Hair follicular keratinocyte (primary cell): Measurements from ENCODE around the gene EDN1.

GRCh38 chr6:10792095-10792807 is 44.6 kb downstream of the TMEM14B start:
- RAMPAGE, long total RNA = no peak

DNA sequence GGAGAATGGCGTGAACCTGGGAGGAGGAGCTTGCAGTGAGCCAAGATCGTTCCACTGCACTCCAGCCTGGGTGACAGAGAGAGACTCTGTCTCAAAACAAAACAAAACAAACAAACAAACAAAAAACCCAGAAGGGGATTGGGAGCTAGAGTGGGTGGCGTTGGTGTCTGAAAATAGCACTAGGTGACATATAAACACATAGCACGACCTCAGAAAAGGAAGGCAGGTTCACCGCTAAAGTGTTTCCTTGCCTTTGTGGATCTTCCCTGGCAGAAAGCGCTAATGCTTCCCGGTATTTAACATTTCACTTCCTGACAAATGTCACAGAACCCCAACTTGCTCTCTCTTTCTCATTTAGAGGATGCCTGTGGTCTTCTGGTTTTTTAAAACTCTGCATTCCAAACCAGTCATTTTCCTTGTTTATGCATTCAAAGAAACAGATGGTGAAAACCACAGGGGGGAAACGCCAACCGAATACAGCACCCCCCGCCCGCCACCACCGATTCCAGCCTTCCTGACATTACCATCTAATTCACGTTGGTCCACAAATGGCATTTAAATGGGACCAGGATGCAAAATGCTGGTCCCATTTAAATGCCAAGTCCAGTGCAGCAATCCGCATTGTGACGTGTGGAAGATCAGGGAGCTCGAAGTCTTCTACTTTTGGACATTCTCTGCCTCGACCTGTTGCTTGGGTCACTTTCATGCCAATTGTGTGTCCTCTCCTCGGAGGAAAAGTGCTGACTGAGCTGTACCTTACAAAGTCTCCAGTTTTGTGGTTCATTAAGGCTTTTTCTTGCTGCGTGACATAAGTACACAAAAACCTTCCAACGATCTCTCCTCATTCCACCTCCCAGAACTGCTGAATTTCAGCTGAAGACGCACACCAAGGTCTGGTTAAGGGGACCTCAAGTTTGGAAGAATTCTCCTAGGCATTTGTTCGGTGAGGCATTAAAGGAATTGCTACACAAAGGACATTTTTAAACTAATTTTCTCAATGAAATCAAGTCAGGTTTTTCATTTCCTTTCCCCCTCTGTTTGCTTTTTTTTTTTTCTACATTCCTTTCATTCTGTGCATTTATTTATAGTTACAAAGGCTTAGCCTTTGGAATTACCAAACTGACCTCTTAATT is 35.9 kb downstream of the NEDD9 start:
- RAMPAGE, long total RNA = no peak

DNA sequence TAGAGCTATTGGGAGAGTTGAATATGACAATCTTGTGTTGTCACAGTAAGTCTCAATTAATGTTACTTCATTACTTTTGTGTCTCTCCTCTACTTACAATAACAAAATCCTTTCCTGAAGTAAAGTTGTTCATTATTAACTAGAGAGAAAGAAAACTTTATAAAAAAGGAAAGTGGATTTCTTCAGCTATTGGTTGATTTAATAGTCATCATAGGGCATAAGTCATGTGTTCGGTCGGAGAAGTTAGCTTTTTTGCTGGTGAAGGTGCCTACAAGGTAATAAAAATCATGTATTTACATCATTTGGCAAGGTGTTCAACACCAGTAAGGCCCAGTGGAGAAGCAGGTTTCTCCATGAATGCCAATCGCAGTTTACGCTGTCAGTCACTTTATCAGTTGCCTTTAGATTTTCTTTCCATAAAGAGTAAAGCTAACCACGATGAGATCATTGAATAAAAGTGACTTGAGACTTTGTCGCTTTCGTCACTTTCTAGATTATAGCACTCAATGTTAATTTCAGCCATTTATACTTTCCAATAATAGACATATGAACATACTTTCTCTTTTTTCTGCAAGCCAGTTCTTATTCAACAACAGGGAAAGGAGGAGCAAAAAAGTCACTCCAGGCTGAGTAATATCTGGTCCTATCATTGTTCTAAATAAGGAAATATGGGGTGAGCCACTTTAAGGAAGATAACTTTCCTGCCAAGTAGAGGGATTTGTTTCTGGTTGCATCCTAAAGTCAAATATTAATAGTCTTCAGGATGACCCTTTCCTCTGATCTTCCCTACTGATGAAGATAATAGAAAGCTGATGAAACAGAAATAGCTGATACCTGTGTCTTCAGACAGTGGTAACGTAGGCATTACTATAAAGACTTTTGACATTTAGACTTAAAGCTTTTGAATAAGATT is 1.8 kb downstream of the NEDD9 start:
- RAMPAGE, long total RNA = no peak

GRCh38 chr6:11263118-11263843 is 30.8 kb upstream of the NEDD9 start:
- RAMPAGE, long total RNA = no peak

DNA sequence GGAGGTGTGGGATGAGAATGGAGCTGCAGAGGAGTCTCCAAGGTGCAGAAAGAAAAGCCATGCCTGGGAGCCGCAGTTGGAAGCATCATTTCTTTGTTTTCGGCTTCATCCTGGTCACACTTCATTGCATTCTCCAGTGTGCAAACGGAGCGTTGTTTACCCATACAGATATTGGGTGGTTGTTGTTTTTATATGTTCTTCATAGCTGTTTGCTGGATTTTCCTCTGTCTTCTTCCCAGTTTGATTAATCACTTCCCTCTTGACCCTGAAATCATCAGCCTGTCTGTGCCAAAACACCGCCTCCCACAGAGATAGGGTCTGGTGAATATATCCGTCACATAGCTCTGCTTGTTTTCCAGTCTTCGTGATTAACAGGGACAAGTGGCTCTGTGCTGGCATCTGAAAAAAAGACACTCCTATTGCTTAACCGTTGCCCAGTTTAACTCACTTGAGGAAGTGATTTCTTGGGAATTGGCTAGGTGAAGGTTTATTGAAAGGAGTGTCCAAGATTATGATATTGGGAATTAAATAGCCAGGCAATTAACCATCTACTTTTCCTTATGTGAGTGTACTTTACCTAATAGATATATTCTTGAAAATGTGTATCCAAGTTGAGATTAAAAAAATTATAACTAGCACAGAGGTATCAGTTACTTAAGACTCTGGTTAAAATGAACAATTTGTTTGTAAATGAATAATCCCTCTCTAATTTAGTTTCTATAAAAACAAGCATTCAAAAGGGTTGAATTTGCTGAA is 40.4 kb upstream of the NEDD9 start:
- RAMPAGE, long total RNA = no peak

- RAMPAGE, long total RNA = no peak
Observed at GRCh38 chr6:11354053-11354706, 121.7 kb upstream of the NEDD9 start.

GRCh38 chr6:11373914-11374685 is 141.6 kb upstream of the NEDD9 start:
- RAMPAGE, long total RNA = no peak

DNA sequence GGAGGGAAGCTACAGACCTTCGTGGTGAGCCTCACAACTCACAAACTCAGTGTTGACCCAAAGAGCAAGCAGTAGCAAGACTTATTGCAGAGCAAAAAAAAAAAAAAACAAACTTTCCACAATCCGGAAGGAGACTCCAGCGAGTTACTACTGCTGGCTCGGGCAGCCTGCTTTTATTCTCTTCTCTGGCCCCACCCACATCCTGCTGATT is 135.7 kb upstream of the TMEM170B start:
- RAMPAGE, long total RNA = no peak

DNA sequence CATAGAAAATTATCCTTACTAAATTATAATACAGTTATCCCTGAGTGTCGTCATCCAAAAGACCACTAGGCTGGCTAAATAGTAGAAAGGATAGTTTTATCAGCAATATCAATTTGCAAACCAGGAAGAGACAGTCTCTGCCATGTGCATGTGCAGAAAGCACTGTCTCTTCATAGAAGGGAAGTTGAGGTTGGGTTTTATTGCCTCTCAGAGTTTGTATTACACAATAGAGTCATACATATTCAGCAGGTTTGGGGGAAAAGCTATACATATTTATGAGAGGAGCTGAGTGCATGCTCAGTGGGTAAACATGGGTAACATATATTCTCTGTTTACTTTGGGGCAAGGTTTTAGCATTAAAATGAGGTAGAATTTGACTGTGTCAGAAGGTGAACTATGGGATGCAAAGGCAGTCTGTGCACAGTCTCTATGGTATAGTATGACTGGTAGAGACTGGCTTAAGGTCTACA is 14.9 kb downstream of the TMEM170B start:
- RAMPAGE, long total RNA = no peak

GRCh38 chr6:11609056-11609585 is 71.6 kb downstream of the TMEM170B start:
- RAMPAGE, long total RNA = no peak

DNA sequence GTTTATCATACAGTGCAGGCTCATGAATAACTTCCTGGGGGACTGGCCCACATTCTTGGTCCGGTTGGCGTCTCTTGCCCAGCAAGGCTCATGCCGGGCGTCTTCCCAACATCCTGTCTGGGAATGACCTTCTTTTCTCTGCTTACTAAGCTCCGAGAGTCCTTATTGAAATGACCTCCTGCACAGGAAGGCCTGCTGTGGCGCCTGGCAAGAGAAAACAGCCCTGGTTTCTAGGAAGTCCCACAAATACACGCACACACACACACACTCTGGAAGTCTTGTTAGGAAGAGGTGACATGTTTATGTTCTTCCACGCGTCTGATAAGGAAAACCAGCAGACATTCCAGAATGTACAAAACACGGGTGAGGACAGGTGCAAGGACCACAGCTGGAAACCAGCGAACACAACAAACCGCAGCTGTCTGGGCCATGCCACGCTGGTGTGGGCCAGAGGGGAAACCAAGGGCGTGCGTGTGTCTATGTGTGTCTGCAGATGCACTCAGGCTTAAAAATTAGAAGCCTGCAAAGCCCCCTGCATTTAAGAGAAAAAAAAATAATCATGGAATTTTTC is 72.1 kb downstream of the TMEM170B start:
- RAMPAGE, long total RNA = no peak

DNA sequence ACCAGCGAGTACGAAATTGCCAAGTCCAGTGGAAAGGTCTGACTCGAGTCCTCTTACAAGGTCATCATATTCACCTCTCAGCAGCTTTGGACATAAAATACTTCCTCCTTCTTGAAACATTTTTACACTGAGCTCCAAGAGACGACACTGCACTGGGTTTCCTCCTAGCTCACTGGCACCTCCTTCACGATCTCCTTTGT is 18.4 kb downstream of the ADTRP start:
- RAMPAGE, long total RNA = no peak

DNA sequence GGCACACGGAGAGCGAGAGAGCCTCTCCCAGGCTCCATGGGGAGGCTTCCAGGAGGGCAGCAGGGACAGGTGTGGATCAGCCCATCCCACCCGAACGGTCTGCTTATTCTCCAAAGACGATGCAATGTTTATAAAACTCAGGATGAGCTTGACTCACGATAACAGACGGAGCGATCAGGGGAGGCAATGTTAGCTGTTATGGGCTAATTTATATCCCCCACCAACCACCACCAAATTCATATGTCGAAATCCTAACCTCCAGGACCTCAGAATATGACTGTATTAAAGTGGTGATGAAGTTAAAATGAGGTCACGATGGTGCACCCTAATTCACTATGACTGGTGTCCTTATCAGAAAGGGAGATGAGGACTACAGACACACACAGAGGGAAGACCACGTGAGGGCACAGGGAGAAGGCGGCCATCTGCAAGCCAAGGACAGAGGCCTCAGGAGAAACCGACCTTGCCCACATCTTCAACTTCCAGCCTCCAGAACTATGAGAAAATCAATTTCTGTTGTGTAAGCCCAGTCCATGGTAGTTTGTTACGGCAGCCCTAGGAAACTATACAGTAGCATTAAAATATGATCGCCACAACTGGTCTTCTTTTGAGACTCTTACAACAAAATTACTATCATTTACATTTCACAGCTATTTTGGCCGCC is 7.0 kb downstream of the ADTRP start:
- RAMPAGE, long total RNA = no peak

GRCh38 chr6:11779052-11780066 is 756 bp upstream of the ADTRP start:
- RAMPAGE, long total RNA = no peak

DNA sequence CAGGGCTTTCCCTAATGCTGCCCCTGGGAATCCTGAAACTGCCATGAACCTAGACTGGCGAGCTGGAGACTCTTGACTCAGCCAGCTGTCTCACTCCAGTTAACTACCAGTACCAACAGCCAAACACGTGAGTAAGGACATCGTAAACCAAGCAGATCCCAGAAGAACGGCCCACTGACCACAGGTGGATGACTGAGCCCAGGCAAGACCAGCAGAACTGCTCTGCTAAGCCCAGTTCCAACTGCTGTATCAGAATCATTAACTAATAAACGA is 72.9 kb upstream of the ADTRP start:
- RAMPAGE, long total RNA = no peak

- RAMPAGE, long total RNA = no peak
Observed at GRCh38 chr6:11881415-11881891, 102.8 kb upstream of the ADTRP start.

GRCh38 chr6:11937101-11937439 is 75.0 kb upstream of the HIVEP1 start:
- RAMPAGE, long total RNA = no peak

DNA sequence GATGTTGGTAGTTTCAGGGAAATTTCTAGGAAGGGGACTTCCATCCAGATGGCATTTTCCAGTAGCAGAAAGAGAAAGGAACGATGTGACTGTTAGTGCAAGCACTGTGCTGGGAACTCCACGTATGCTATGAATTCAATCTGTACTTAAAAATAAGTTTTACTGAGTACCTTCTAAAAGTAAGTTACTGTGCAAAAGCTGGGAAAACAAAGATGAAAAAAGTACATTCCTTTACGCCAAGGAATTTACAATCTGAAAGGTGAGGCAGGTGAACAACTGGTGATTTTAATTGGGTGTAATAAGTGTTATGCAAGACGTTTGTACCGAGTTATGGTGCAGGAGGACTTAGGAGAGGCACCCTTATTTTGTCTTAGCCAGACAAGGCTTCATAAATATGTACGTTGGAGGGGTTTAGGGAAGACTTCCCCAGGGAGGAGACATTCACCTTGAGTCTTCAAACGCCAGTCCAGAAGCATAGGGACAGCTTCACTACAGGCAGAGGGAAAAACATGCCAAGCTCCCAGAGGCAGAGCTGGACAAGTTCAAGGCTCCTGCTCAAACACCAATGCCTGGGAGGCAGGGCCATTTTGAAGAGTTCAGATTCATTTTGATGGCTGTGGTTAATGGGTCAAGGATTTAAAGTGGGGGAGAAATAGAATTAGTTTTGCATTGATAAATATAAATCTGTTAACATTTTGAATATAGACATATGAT is 13.8 kb upstream of the EDN1 start:
- RAMPAGE, long total RNA = no peak

DNA sequence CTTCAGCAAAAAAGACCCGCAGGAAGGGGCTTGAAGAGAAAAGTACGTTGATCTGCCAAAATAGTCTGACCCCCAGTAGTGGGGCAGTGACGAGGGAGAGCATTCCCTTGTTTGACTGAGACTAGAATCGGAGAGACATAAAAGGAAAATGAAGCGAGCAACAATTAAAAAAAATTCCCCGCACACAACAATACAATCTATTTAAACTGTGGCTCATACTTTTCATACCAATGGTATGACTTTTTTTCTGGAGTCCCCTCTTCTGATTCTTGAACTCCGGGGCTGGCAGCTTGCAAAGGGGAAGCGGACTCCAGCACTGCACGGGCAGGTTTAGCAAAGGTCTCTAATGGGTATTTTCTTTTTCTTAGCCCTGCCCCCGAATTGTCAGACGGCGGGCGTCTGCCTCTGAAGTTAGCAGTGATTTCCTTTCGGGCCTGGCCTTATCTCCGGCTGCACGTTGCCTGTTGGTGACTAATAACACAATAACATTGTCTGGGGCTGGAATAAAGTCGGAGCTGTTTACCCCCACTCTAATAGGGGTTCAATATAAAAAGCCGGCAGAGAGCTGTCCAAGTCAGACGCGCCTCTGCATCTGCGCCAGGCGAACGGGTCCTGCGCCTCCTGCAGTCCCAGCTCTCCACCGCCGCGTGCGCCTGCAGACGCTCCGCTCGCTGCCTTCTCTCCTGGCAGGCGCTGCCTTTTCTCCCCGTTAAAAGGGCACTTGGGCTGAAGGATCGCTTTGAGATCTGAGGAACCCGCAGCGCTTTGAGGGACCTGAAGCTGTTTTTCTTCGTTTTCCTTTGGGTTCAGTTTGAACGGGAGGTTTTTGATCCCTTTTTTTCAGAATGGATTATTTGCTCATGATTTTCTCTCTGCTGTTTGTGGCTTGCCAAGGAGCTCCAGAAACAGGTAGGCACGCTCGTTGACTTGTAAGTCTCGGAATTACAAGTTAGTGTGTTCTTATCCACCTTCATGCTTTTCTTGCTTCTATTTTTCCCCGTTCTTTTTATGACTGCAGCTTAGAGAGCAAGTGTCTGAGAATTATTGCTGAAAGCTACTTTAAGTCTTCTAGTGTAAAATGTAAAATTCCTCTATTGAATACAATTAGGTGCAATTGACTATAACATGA is at the start of gene EDN1:
EDN1 (plus strand) TSS at position 577 of the 1,129 bp plus-strand sequence.
- RAMPAGE, long total RNA = no peak

- RAMPAGE, long total RNA = no peak
Observed at GRCh38 chr6:12324290-12324609, 34.1 kb downstream of the EDN1 start.